GM06990 (cell line): ENCODE results near the gene TBCA.

DNA sequence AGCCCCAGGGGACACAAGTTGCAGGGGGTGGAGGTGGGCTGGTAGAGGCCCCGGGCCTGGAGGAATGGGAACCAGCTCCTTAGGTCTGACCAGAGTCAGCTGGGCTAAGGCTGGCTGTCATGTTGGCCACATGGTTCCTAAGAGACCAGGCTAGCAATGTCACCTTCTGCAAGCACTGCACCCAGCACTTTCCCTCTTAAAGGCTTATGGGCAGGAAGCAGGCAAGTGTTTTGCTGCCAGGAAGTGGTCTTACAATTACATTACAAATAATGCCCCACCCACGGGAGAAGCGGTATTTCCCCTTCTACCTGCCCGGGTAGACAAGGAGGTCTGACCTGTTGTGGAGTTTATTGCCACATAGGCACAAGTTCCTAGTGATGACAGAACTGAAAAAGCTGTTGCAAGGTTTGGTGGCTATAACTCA, 18.0 kb downstream of the GCNT4 start:
- RRBS = no CpG with 5 or more reads among the region's 4 CpGs

GRCh38 chr5:75048362-75048860, 3.9 kb downstream of the GCNT4 start:
- RRBS = no CpG with 5 or more reads among the region's 10 CpGs

DNA sequence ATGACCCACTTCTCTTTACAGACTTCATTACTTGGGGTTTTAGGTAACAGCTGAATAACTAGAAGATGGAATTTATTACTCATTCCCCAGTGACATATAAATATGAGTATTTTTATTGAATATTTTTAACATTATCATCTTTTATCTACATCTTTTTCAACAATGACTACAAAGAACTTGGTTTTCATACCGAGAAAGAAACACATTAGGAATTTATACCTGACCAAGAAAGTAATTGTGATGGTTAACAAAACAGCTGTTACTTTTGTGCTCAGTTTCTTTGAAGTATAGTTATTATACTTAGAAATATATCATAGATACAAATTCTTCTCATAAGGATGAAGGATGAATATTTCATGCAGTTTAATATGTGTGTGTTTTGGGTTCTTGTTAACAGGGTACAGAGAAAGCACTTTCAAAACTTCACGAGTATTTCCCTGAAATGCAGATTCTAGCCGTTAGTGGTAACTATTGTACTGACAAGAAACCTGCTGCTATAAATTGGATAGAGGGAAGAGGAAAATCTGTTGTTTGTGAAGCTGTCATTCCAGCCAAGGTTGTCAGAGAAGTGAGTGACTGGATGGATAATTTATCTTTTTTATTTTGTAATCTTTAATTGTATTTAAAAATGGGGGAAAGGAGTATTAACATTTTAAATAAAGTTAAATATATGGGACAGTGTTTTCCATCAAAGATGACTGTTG, 21.4 kb downstream of the HMGCR start:
- RRBS = no CpG with 5 or more reads among the region's 3 CpGs

GRCh38 chr5:75363102-75363717, 26.2 kb downstream of the HMGCR start:
- RRBS = no CpG with 5 or more reads among the region's 8 CpGs

GRCh38 chr5:75593592-75594322, 17.5 kb upstream of the ANKDD1B start:
- RRBS = no CpG with 5 or more reads among the region's 7 CpGs

DNA sequence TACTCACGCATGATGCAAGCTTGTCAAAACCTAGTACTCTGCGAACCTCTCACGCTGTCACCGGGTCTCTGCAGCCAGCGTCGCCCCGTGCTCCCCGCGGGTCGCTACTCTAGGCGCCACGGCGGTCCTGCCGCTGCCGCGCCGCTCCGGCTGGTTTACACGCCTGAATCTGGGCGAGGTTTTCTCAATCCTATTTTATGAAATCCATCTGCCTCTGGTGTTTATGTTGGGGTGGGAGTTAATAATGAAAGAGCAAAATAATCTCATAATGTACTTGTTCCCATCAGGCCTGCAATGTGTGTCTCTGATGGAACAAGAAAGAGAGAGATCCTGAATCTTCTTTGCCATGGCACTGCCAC, 91.0 kb downstream of the SV2C start:
- RRBS = no CpG with 5 or more reads among the region's 20 CpGs

DNA sequence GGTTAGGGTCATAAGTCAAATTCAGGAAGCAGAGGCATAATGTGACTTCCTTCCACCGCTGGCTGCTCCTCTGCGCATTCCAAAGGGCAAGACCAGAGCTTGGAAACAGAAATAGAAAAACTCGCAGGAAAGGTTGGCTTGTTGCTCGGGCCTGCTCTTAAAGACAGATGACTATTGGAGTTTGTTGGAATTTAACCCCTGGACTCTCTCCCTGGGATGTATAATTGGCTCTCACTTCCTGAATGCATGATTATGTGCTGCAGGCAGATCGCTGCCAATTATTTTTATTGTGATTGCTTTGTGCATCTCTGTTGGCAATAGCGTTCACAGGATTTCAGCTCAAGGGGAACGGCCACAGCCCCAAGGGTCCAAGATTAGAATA, 129.5 kb upstream of the IQGAP2 start:
- RRBS = no CpG with 5 or more reads among the region's 7 CpGs

DNA sequence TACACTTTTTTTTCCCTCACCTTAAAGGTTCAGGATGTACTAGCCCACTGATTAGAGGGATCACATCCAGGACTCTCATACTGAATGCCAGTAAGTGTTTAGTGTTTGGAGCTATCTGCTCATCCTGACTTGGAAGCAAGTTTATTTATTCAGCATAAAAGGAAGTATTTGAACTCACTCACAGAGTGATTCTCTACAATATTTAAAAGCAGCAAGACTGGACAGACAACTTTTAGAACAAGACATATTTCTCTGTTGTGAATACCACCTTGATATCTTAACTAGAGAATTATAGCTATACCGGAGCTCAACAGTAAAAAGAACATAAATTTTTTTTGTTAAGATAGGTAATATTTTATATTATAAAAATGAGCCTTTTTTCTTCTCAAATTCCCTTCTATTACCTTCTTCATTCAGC, 14.8 kb upstream of the IQGAP2 start:
- RRBS = no CpG with 5 or more reads among the region's 1 CpG

GRCh38 chr5:76406106-76406359, 2.9 kb downstream of the IQGAP2 start:
- RRBS = no CpG with 5 or more reads among the region's 1 CpG

GRCh38 chr5:76473579-76474095, 70.6 kb downstream of the IQGAP2 start:
- RRBS = no CpG with 5 or more reads among the region's 3 CpGs

- RRBS = no CpG with 5 or more reads among the region's 2 CpGs
These were observed 17.5 kb upstream of the F2RL2 start for GRCh38 chr5:76640647-76641166.

DNA sequence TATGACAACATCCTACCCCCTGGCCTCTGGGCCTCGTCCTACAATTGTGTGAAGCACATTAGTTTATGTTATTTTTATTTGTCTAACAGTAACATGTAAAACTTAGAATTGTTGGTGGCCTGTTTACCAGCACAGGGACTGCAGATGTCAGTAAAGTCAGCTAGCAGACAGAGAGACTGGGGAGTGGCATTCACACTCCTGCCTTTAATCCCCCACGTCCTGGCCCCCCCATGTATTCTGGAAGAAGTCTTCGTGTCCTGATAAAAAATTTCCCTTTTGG, 5.9 kb upstream of the CRHBP start:
- RRBS = no CpG with 5 or more reads among the region's 3 CpGs

- RRBS = no CpG with 5 or more reads among the region's 30 CpGs
These were observed 1.7 kb downstream of the CRHBP start for GRCh38 chr5:76954375-76955103.

GRCh38 chr5:77145543-77146093, 58.5 kb upstream of the ZBED3 start:
- RRBS = no CpG with 5 or more reads among the region's 1 CpG

DNA sequence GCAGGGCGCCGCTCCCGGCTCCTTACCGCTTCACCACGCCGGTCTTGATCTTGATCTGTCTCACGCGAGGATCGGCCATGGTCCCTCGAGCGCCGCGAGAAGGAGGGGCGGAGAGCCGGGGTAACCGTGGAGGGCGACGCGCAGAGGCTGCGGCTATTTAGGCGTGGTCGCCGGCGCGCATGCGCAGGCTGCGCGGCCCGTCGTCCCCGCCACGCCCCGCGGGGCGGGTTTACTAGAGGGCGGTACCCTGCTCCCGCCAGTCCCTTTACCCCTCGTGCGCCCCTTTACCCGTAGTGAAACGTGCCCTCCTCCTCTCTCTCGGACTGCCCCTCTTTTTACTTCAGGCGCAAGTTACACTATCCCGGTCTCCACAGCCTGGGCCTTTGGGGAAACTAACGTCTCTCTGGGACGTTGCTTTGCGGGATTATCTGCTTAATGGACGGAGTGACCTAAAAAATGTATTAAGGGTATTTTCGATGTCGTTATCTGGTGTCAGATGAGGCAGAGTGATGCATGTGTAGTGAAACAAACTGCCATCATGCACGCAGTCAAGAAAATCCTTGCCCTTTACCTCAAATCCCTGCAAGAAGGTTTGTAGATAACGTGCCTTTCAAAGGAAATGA, at the start of gene TBCA:
Gene TBCA, minus strand, starts transcription at position 161 of the 623 bp plus-strand sequence.
- RRBS = 5% methylated on average over 10 of the region's 52 CpGs

DNA sequence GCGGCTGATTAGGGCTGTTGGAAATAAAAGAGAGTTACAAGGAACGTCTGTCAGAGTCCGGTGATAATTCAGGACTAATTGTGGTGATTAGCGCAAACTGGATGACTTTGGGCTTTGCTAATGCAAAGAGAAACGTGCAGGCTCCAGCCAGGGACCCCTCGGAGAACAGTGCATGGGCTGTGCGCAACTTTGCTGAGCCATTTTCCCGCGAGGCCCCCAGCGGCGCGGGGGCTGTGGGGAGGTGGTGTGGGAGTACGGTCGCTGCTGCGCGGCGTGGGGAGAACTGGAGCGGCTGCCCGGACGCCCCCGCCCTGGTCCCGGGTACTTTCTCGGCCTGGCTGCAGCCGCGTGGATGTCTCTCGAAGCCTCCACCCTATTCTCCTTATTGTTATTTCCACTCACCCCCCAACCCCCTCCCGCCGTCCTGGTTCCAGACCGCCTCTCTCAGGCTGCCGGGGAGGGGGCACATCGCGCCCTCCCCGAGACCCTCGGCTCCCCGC, 68.4 kb upstream of the TBCA start:
- RRBS = 20% methylated on average over 4 of the region's 35 CpGs

DNA sequence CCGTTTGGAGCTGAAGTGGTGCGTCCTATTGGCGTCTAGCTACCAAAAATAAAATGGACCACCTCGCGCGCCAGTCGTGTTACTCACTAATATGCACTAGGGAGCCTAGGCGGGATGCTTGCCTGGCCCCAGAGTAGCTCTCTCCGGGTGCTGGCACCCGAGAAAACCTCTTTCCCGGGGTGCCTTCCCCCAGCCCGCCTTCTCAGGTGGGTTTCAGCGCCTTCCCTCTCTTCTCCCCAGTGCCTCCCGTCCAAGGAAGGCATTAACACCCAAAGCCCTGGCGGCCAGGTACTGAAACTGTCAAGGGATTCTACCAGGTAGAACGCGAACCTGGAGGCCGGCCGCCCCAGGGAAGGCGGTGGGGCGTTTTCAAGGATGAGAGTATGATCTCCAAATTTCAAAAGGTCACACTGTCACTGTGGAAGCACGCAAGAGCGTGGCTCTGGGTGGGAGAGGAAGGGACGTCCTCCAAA, 1.1 kb upstream of the AP3B1 start:
- RRBS = no CpG with 5 or more reads among the region's 24 CpGs

GRCh38 chr5:78345598-78346105, 14.8 kb upstream of the SCAMP1 start:
- RRBS = no CpG with 5 or more reads among the region's 4 CpGs

GRCh38 chr5:78353479-78353704, 7.0 kb upstream of the SCAMP1 start:
- RRBS = no CpG with 5 or more reads among the region's 3 CpGs